Daoy (cell line): ENCODE measurements around a stretch of chr11.

DNA sequence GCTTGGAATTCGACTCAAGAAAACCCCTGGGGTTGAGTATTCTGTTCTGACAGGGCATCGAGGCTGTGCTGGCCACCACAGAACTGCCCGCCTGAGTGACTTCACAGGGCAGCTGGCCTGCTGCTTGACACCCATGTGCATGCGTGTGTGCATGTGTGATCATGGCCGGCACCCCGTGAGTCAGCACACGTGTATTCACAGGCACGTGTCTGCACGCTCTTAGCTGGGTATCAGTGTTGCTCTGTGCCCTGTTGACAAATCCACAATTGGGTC is 14.1 kb downstream of the B3GAT1 start:
- RAMPAGE, long total RNA, result no peak

- RAMPAGE, long total RNA, result no peak
Measured at GRCh38 chr11:134468778-134469005, 56.6 kb upstream of the B3GAT1 start.

GRCh38 chr11:134851842-134852266 is 439.8 kb upstream of the B3GAT1 start:
- RAMPAGE, long total RNA, result no peak